ENCODE results near the gene TMOD2.

- RRBS, result 30% methylated on average over 26 of the region's 81 CpGs
Measured at GRCh38 chr15:51093505-51094568, 869 bp downstream of the TNFAIP8L3 start.

DNA sequence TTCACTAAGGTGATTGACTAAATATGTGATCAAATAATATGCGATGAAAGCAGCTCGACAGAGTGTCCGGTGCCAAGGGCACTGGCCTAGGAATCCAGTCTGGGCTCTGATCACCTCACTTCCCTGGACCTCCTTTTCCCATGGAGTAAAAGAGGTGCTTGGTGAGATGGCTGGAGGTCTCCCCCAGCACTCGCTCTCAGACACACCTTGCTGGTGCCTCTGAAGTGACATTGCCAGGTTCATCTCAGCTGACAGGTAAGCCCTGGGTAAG lies 65.3 kb upstream of the TNFAIP8L3 start:
- RRBS, result no CpG with 5 or more reads among the region's 4 CpGs

DNA sequence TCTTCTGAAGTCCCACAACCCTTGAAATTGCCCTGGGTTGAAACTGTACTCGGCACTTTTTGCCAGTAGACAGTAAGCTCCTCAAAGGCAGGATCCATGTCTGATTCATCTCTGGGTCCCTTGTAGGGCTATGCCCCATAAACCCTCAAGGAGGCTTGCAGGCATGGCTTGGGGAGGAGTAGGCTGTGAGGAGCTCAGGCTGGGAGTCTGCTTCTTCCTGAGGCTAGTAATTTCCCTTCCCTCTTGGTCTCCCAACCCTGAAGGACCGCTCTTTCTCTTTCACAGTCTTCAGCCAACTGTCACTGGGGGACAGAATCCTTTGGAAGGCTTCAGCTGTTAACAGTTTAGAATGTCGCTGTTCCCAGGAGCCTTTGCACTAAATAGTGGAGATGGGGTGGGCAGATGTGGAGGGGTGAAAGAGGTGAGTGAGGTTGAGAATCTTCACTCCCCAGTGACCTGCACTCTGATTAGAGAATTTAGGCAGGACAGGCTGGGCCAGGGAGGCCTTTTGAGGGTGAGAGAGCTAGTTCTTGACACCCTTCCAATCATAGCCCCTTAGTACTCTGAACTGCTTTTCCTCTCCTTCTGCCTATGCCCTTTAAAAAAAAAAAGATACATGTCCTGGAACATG lies 35.5 kb downstream of the CYP19A1 start:
- RRBS, result no CpG with 5 or more reads among the region's 3 CpGs

DNA sequence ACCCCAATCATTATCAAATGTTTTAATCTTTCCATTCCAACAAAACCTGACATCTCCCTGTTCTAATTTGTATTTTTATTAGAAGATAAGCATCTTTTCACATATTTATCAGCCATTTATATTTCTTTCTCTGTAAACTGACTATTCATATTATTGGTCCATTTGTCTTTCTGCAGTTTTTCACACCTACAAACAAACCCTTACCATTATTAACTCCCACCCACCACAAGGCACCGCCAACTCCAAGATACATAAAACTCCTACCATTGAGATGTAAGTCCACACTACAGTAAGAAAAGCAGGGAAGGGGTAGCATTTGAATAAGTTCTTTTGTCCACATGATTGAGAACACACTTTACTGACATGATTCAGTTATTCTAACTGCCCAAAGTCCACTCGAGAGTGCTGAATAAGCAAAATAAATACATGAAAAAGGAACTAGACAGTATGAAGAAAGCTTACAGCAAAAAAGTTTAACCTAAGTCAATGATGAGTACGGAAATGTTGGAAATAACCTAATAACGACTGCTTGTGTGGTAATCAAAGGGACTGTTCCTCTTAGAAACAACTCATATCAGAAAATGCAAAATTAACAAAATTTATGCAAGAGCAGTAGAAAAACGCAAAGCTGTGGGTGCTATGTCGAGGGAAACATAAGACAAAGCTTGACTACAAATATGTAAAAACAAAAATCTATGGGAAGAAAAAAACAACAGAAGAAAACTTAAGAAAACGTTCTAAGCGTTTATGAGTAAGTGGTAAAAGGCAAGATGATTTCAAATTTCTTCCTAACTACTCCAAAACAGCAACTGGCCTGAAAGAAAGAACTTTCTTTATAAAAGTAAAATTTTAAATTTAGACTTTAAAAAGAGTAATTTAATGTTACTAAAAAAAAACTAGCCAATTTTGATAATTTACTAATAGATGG lies 36.6 kb downstream of the DMXL2 start:
- RRBS, result no CpG with 5 or more reads among the region's 8 CpGs

DNA sequence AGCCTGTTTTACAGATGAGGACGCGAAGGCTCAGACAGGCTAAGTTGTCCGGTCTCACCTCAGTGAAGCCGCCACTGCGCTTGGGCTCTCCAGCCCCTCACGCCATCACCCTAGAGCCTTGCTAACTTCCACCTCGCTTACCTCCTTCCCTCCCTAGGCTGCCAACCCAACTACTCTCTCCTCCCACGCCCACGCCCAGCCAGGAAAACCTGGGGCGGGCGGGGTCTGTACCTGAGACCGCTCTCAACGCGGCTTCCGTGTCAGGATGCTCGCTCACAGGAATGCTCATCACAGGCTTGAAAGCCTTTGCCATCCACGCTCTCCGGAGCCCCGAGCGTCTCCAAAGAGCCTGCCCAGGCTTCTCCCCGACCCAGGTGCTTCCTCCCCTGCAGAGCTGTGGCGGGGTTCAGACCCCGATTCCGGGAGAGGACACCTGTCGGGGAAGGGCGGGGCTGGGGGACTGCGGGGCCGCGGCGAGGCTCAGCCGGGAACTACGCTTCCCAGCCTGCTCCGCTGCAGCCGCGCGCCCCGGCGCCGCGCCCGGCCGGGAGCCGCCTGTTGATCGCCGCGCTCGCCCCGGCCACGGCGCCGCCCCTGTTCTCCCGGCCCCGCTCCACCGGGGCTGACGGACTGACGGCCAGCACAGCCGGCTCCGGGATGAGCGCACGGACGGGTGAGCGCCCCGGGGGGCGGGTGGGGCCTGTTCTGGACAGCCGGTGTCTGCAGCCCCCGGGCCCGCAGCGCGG lies at the start of gene TMOD2:
Gene TMOD2 (plus strand): TSS at position 558 of the 746 bp plus-strand sequence.
- RRBS, result 2% methylated on average over 23 of the region's 69 CpGs

DNA sequence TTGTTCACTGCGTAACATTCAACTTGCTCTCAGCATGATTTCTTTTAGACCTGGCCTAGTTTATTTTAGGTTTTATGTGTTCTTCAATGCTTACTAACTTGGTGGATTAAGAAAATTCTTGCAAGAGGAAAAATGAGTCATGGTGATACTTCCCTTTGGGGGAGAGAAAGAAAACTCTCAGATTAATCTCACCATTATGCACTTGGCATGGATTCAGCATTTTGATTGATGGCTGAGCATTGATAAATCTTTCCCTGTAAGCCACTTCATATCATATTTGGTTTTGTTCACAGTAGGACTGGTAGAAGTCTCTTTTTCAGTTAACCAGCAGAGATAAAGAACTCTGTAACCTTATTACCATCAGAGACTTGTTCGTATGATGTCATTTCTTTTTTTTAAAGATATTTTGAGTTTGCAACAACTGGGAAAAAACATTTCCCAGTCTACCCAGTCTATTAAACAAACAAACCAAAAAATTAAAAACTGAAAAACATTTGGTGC lies 17.0 kb downstream of the TMOD3 start:
- RRBS, result no CpG with 5 or more reads among the region's 2 CpGs

GRCh38 chr15:51849705-51850319 lies 20.4 kb downstream of the TMOD3 start:
- RRBS, result no CpG with 5 or more reads among the region's 4 CpGs

DNA sequence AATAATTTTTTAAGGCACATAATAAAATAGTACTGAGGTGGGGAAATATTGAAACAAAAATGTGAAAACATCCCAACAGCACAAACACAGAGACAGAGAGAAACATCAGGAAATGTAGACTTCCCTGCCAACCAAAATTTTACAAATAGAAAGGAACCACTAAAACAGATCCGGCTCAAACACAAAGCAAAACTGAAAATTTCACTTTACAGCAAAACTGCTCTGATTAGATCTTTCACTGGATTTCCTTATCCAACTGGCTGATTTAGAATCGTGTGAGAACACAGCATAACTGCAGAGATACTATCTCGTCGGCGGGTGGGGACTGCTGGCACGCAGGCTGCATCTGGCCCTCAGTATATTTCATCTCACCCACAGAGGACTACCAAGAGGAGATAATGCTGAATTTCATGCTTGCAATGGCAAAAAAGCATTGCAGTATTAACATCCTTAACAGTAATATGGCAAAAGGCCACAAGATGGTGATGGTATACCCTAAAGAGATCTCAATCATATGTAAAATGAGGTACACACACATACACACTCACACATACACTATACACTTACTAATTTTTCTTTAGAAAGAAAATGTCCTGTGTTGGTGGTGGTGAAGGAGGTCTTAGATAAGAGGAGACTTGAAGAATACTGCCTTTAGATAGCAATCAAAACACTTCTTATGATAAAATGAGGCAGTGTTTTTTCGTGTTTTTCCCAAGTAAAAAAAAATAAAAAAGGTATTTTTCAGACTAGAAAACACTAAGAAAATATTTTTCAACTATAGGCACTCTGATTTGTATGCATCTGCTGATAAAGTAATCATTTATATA lies 10.6 kb upstream of the LEO1 start:
- RRBS, result no CpG with 5 or more reads among the region's 7 CpGs

DNA sequence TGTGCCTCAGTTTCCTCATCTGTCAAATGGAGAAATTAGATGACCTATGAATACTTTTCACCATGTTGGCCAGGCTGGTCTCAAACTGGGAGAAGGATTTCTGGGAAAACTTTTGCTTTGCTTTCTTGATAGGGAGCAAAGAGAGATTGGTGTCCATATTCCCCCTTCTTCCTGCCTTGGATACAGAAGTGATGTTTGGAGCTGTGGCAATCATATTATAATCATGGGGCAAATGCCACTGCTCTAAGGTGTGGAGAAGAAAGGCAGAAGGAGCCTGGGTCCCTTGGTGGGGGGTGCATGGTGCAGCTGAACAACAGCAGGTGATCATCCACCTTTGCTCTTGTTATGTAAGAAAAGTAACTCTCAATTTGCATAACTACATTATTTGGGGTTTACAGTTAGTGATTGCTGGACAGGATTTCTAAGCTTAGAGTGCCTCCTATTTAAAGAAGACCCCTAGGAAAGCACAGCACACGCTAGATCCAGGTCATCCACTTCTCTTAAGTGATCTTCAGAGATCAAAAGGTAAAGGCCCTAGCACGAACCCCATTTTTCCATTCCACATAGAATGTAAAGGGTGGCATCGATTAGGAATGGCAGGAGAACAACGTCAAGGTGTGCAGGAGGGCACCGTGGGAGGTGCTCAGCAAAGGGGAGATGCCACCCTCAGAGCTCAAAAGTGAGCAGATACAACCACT lies 12.8 kb downstream of the GNB5 start:
- RRBS, result no CpG with 5 or more reads among the region's 5 CpGs

DNA sequence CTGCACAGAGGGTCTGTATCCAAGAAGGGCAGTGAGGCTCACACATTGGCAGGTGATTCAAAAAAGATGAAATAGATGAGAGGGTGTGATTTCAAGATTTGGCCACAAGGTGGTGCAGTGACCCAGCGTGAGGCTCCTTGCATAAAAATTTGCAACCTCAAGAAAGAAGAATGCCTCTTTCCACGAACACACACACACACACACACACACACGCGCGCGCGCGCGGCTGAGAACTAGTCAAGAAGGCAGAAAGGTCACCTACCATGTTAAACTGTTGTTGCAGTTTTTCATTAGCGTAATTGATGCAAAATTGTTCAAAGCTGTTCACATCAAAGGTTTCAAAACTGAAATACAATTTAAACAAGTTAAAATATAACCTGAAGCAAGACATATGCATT lies 39.2 kb downstream of the MYO5C start:
- RRBS, result no CpG with 5 or more reads among the region's 10 CpGs

DNA sequence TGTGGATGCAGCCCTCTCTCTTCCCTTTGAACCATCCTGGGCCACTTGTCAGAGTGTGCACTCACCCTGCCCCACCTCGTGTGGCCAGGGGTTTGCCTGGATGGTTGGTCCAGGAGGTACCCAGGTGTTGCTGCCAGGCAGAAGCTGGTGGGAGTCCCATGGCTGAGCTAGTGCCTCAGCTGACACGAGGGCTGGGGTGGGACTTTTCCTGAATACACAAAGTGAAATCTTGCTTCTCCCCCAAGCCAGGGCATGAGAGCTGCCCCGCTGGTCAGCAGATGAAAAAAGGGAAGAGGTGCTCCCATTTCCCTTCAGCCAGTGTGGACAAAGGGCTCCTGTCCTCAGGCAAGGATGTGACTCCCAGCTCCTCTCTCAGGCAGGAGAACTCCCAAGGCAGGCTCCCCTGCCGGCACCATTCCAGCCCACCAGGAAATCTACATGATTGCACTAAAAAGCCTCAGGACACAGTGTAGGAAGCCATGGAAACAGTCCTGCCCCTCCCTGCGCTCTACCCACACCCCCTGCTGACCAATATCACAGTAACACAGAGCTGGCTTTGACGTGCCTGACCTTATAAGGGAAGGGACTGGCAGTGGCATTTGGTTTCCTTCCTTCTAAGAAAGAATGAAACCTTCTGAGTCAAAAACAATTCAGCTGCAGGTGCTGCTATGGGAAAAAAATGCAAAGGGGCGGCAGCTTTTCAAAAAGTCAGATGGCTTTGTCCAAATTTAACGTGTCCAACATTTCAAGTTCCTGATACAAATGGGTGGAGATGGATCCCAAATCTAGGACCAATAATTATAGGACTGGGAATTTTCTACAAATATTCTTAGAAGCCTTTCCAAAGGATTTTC lies 33.9 kb downstream of the MYO5C start:
- RRBS, result no CpG with 5 or more reads among the region's 8 CpGs

- RRBS, result no CpG with 5 or more reads among the region's 10 CpGs
Measured at GRCh38 chr15:52651793-52652458, 27.3 kb downstream of the ATOSA start.

DNA sequence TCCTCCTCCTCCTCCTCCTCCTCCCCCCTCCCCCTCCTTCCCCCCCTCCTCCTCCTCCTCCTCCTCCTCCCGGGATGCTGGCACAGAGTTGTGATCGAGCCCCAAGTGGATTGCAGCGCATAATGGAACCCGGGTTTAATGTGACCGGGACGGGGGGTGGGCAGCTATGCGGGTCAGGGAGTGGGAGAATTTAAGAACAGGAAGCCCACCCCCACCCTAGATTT lies 496 bp upstream of the ATOSA start:
- RRBS, result 3% methylated on average over 4 of the region's 7 CpGs

- RRBS, result no CpG with 5 or more reads among the region's 17 CpGs
Measured at GRCh38 chr15:52780559-52781133, 9.5 kb downstream of the ONECUT1 start.

- RRBS, result no CpG with 5 or more reads among the region's 6 CpGs
Measured at GRCh38 chr15:52974408-52974658, 184.2 kb upstream of the ONECUT1 start.

- RRBS, result no CpG with 5 or more reads among the region's 3 CpGs
Measured at GRCh38 chr15:53446845-53447507, 312.5 kb downstream of the WDR72 start.

GRCh38 chr15:53721423-53721946 lies 38.0 kb downstream of the WDR72 start:
- RRBS, result no CpG with 5 or more reads among the region's 2 CpGs

DNA sequence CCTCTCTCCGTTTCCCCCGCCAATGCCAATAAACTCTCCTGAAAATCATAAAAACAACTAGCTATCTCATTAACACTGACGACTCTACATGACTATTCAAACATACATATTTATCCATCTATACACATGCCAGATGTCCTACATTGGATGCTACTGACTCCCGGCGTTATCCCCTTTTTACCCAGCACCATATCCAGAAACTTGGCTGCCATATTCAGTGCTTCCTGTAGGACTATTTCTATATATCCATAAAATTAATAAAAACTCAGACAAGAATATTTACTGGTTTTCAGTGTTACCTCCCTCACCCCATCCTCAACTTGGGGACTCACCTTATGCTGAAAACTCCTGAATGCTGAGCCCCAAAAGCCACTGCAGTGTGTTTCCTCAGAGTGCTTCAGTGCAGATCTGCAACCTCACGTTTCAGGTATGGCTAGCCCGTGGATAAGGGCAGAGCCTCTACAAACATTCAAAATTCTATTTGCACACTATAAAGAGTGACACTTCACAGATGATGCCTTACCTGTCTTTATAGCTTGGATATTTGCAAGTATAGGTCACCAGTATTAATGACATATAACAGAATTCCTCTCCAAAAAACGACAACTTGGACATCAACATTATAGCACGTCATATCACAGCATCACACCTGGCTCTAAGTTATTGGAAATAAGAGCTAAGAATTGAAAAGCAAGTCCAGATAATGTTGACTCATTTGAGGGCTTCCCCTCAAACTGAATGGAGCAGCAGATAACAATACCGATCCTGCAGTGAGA lies 40.4 kb upstream of the RSL24D1 start:
- RRBS, result no CpG with 5 or more reads among the region's 10 CpGs

DNA sequence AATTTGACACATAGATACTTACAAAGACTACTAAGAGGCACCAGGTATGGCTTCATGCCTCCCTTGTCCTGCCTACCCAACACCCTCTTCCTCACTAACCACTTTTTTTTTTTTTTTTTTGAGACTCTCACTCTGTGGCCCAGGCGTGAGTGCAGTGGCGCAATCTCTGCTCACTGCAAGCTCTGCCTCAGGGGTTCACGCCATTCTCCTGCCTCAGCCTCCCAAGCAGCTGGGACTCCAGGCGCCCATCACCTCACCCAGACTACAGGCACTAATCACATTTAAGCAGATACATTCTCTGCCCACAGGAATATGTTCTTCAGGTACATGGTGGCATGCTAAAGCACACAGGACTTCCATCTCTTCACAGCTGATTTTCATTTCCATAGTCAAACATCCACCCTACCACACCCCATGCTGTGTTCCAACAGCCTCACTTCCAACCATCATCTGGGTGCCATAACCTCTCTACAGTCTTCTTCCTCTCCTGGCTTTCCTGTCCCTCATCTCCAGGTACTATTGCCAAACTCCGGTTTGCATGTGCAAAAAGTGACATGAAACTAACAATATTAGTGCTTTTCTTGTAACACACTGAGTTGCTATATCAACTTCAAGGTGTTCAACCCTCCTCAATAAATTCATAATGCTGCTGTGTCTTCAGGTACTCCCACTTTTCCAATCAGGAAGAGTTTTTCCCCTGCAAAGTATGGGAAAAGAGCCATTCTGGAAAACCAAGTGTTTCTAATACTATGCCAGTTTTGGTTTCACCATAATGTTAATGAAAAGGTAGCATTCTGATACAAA lies 41.6 kb downstream of the RAB27A start:
- RRBS, result no CpG with 5 or more reads among the region's 5 CpGs

DNA sequence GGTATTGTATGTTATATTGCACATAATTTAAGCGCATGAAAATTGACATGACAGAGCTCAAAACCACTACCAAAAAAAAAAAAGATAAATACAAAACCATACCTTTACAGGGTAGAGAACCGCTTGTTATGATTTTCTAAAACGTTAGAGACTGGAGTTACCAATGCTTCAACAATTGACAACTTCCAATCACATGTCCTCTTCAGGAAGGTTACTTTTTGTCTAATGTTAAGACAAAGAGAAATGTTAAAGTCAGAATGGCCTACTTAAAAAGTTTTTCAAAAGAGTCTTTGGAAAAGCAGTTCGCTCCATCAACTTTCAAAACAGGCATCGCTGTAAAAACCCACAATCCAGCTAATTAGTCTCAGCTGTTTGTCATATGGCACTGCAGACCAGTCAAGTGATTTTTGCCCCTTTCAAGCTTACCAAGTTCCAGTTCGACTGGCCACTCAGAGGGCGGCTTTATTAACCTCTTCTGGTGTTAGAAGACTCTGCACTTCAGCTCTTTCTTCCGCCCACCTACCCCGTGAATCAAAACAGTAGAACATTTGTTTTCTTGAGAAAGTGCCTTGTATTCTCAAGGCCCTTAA lies 19.5 kb downstream of the RAB27A start:
- RRBS, result no CpG with 5 or more reads among the region's 9 CpGs